ENCODE measurements around the genes AANAT and RHBDF2.

DNA sequence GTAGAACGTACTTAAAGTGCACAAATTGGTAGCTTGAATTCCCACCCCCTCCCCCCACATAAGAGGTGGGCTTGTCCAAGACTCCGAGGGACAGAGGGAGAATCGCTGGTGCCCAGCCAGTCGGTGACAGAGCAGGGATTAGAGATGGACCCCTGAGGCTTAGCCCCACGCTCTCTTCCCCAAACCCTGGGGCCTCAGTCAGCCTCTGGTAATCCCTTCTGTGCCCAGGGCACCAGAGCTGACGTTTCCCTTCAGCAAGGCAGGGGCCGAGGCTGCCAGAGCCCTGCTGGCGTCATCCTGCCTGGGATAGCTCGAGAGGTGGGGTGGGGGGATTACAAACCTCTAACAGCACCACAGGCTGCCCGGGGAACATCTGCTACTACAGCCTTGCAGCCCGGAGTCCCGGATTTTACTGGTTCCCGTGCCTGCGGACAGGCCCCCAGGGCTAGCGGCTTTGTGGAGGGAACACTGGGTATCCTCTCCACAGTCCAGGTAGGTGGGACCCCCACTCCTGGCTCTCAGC, at the start of gene AANAT:
Gene AANAT, plus strand, starts transcription at position 368 of the 523 bp plus-strand sequence.
- PRO-cap = no peak

DNA sequence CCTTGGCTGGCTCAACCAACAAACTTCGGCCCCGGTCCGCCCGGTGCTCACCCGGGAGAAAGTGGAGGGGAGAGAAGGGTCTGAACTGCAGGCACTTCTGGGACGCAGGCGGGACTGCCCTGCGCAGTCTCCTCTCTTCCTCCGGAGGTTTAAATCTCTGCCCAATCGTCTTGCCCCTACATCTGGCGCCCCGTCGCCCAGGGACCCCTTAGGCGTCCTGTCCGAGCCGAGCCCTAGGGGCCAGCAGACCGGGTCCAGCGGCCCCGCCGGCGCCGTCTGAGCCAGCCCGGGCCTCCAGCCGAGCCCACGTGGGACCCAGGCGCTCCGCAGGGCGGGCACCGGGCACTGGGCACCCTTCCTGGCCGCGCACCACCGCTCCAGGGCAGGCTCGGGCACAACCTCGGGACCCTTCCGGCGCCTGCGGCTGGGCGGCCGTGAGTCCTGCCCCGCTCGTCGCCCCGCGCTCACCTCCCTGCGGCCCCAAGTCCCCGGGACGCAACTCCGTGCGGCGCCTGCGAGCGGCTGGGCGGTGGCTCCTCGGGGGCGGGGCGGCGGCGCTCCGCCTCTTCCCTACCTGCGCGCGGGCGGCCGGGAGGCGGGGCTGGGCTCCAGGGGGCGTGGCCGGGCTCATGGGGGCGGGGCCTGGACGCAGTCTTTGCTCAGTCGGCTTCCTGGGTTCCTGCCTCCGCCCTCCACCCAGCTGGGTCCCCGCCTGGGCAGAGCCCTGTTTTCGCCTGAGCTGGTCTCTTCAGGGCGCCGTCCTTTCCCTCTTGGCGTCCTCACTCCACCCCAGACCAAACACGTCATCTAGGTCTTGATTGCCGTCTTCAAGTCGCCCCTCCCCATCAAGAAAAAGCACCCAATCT, at the start of gene RHBDF2:
Gene RHBDF2, minus strand, starts transcription at position 539 of the 866 bp plus-strand sequence.
- PRO-cap = bidirectional peak, plus-strand start at position 246 of the sequence, minus-strand start at position 278 of the sequence; bidirectional peak, plus-strand start at position 662 of the sequence, minus-strand start at position 474 of the sequence

GRCh38 chr17:76522895-76523448, 14.5 kb downstream of the CYGB start:
- PRO-cap = unidirectional peak, minus-strand start at chr17:76523186

- PRO-cap = no peak
Observed at GRCh38 chr17:76534893-76535559, 2.5 kb downstream of the CYGB start.

GRCh38 chr17:76631508-76632537, 11.7 kb downstream of the ST6GALNAC1 start:
- PRO-cap = no peak

GRCh38 chr17:76727141-76727607, 535 bp downstream of the METTL23 start:
- PRO-cap = no peak

DNA sequence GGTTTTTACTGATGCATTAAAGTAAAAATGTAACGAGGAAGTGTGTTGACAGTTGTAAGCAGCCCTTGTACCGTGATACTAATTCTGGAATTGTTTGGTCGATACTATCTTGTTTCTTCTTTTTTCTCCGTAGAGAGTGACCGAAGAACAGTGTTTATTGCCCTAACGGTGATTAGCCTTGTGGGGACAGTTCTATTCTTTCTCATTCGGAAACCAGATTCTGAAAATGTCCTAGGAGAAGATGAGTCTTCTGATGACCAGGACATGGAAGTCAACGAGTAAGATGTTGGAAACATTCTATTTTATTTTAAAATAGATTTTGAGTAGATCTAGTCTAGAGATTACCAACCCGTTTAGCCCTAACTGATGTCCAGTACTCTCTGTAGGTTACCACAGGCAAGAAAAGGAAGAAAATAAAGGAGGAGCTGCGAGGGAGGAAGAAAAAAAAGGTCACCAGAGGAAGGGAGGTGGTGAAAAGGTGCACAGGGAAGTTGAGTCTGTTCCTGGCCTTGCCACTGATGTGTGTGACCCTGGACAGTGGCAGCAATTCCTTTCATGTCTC, 6.4 kb downstream of the MFSD11 start:
- PRO-cap = no peak

DNA sequence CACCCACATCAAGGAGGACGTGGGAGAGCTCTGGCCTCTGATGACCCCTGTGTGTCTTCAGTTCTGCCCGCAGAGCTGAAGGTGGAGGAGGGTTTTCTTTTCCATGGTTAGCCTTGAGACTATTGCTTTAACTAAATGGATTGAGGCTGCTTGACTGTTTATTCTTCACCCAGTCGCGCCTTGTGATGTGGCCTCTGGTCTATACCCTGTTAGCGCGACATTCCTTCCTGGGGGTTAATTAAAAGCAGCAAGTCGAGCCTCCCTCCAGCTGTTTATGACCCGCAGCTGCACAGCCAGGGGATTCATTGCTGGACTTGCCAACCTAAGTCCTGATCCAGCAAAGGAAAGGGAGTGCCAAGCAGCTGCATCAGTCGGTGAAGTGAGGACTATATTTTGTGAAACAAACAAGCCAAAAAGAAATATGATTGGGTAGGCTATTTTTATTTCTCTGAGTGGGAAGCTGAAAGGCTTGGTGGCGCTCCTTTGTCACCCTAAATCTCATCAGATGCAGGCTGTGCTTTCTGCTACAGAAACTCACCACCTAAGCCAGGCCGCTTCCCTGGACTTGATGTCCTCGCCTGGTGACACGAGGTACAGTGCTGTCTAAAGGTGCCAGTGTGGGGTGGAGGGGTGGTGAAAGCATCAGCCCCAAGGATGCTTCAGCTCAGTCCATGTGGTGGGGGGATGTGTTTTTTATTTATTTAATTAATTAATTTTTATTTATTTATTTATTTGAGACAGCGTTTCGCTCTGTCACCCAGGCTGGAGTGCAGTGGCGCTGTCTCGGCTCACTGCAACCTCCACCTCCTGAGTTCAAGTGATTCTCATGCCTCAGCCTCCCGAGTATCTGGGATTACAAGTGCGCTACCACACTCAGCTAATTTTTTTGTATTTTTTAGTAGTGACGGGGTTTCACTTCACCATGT, 10.9 kb upstream of the SEC14L1 start:
- PRO-cap = no peak

- PRO-cap = no peak
Observed at GRCh38 chr17:77142602-77143702, 2.2 kb downstream of the SEC14L1 start.

DNA sequence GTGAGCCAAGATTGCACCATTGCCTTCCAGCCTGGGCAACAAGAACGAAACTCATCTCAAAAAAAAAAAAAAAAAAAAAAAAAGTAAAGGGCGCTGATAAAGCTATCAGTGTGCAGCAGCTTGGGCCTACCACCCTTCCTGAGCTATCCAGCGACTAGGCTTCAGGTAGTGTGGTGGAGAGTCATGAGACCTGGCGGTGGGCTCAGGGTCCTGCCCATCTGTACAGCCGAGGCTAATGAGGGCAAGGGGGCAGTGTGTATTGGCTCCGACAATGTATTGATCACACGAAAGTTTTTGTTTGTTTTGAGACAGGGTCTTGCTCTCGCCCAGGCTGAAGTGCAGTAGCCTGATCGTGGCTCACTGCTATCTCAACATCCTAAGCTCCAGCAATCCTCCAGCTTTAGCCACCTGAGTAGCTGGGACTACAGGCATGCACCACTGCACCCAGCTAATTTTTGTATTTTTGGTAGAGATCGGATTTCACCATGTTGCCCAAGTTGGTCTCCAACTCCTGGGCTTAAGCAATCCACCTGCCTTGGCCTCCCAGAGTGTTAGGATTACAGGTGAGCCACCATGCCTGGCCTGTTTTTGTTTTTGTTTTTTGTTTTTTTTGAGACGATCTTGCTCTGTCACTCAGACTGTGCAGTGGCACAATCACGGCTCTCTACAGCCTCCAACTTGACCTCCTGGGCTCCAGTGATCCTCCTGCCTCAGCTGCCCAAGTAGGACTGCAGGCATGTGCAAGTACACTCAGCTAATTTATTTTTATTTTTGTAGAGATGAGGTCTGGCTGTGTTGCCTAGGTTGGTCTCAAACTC, 60.1 kb upstream of the SEPTIN9 start:
- PRO-cap = no peak

- PRO-cap = no peak
Observed at GRCh38 chr17:77288122-77288703, 6.9 kb downstream of the SEPTIN9 start.

GRCh38 chr17:77331444-77331926, 50.2 kb downstream of the SEPTIN9 start:
- PRO-cap = unidirectional peak, plus-strand start at chr17:77331695

DNA sequence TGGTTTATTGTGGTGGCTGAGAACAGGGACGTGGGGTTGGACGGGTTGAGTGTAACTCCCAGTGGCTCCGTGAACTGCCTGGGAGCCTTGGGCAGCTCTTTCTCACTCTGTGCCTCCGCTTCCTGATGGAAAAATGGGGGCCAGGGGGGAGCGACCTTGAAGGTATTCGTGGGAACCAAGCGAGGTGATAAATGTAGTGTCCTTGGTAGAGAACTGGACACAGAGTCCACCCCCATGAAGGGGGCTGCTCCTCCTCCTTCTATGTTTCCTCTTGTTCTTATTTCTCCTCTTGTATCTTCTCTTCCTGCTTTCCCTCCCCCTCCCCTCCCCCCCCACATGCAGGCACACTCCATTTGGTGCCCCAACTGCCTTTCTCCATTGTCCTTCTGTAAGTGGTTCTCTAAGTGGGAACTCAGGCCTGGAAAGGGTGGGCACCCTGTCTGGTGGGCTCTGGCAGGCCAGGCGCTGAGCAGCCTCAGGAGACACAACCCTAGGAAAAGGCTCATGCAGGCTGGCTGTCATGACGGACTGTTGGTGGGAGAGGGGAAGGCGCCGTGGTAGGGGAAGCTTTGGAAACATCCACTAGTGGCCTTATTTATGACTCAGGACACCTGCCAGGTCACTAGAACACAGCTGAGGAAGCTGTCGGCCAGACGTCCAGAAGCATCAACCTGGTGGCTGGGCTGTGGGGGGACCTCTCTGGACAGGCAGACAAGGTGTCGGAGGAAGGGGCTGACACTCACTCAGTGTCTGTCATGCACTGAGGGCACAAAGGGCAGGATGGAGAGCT, 75.3 kb downstream of the SEPTIN9 start:
- PRO-cap = no peak

DNA sequence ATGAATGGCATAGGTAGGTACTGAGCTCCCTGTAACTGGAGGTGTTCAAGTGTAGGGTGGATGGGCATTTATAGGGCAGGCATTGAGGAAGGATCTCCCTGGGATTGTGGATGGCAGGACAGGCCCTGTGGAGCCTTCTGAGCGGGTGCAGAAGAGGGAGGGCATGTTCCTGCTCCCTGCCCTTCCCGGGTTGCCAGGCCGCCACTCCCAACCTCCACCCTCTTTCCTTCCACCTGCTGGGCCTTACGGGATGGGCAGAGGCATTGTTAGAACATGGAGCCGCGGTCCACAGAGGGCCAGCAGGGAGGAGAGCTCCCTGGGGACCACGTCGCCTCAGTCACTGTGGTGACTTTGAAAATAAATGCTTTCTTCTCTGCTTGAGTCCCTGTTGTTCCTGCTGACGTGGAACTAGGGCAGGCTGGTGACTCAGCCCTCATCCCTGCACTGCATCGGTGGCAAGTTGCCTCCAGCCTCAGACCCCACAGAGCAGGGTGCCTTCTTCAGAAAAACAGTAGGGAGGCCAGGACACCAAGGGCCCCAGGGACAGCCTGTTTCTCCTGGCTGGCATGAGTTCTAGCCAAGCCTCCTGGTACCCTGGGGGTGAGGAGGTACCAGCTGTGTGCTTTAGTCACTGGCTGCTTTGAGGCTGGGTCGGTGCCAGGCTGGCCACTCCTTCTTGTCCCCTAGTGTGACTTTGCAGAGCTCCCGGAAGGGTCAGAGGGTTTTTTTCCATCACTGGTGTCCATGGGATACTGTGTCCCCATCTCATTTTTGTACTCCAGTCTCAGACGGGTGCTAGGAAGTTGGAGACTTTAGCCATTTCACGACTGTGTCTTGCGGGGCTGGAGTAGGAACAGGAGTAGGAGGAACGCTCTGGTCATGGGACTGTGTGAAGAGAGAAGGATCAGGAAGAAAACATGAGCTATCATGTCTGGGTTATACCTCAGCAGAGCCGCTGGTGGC, 84.5 kb downstream of the SEPTIN9 start:
- PRO-cap = no peak

DNA sequence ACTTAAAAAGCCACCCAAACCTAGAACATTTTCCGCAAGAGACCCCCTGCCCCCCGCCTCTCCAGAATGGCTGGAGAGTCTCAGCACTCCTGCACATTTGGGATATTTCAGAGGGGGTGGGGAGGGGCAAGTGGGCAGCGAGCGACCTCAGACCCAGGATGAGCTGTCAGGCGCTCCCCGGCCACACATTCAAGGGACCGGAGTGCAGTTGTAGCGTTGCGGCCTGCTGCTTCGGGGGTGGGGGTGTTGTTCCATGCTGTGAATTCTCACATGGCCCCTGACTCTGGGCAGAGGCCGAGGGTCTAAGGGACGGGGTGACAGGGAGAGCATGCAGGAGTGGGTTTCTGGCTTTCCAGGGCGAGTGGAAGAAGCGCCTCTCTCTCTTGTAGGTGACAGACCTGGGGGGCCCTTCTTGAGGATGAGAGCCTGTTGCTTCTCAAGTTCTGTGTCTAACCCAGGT, 90.6 kb downstream of the SEPTIN9 start:
- PRO-cap = no peak

DNA sequence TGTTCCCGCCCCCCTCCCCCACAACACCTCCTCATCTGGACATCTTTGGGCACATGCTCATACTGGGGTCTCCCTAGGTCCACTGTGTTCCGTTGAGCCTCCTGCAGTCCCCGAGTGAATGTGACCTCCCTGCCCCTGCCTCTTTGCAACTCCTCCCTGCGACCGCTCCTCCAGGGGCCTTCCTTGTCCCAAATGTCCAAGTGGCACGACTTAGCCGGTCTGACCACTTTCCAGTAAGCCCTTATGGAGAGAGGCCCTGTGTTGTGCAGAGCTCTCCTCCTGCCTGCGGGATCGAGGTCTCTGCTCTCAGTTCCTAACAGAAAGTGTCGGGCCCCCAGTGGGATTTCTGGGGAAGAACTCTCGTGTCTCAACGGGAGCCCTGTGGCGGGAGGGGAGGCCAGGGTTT, 93.7 kb downstream of the SEPTIN9 start:
- PRO-cap = no peak

GRCh38 chr17:77419377-77419862, 138.1 kb downstream of the SEPTIN9 start:
- PRO-cap = bidirectional peak, plus-strand start at chr17:77419749, minus-strand start at chr17:77419653

GRCh38 chr17:77427431-77428177, 146.3 kb downstream of the SEPTIN9 start:
- PRO-cap = no peak

DNA sequence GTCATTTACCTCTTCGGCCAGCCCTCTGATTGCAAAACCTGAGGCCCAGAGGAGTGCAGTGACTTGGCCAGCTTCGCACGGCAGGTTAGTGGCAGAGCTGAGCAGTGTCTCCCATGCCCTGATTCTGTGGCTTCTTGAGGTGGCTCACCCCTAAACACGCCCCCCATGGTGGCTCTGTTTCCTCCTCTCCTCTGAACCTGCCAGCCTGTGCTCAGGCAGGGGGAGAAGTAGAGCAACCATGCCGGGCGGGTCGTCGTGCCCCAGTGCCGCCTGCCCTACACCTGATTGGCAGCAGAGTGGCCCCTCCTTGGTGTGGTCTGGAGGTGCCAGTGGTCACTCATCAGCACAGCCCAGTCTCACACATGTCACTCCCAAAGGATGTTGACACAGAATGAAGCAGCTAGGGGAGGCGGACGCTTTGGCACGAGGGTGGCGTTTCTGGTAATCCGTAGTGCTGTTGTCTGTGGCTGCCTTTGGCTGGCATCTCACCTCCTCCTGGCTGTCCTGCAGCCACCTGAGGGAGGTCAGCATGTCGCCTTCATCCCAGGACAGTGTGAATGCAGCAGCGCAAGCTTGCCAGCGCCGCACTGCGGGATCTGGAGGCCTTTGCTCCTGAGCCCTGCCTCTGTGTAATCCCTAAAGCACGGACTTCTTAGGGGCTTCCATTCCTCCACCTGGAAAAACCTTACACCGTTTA, 154.1 kb downstream of the SEPTIN9 start:
- PRO-cap = no peak

- PRO-cap = no peak
Observed at GRCh38 chr17:77435944-77436779, 154.9 kb downstream of the SEPTIN9 start.

Measured in WTC11 (cell line).